Glomerular endothelial cell (primary cell): ENCODE measurements around a stretch of chr18.

GRCh38 chr18:48621037-48621667, 82.3 kb downstream of the CTIF start:
- RAMPAGE, long total RNA: no peak

DNA sequence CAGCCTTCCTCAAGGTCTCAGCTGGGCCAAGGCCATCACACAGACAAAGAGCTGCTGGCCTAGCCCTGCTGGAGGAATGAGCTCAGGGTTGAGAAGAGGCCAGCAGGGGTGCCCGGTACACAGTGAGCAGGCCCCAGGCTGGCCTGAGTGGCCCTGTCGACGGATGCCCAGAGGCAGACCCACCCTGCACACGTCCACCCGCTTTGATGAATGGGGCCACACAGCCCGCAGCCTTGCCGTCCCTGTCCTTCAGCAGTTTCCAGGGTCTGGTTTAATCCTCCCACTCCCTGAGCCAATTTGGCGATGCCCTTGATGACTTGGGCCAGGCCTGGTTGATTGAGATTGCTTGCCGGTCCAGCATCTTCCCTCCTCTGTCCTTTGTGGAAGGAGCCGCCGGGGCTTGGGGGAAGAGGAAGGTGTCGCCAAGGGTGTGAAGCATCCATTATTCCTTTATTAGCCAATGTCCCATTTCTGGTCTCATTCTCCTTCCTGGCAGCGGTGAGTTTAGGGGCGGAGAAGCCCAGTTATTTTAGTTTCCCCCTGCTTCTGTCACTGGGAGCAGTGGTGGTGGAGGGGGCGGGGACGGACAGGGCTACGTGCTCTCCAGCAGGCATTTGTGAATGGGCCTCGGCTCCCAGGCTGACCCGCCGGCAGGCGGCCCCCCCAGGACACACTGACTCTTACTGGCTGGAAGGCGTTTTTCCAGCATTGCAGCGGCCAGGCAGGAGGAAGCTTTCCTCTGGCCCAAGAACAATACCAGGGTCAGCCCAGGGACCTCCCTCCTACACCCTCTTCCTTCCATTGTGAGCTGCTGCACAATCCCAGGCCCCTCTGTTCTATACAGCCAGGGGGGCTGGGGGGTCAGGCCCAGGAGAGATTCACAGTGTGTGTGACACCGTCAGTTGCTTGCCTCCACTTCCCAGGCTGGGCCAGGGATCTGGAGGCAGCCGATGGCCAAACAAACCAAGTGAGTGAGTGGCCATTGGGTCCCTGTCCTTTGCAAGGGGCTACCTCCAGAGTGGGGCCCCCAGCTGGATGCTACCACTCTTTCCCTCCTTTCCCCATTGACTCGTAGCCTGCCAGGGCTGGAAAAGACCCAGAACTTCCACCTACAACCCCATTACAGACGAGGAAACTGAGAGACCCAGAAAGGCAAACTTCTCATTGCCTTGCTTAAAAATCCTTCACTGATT, 141.9 kb downstream of the CTIF start:
- RAMPAGE, long total RNA: no peak

GRCh38 chr18:48695720-48696251, 157.0 kb downstream of the CTIF start:
- RAMPAGE, long total RNA: no peak

DNA sequence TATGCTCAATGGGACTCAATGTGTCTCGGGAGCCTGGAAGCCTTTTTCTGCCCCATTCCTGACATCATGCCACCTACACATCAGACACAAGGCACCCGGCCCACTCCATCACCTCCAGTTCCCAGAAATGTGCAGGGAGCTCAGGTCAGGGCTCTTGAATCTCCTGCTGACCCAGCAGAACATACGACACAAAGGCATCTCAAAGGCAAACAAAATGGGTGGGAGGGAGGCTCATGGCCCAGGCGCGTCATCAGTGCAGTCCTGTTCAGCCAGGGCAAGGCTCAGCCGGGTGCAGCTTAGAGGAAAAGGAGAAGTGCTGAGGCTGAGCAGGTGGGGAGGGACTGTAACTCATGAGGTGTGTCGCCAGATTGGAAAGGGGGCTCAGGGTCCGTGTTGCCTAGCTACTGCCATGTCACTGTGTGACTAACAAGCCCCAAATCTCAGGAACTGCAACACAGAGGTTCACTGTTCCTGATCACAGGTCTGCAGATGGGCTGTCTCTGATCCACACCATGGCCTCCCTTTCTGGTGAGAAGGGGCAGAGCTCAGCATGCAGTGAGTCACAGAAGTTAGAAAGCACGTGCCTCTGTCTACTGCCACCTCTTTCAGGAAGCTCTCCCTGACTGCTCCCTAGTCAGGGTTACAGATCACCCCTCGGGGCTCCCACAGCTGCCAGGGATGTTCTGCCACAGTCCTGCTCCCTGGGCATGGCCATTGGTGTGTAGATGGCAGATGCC, 81.8 kb downstream of the SMAD7 start:
- RAMPAGE, long total RNA: no peak

- RAMPAGE, long total RNA: no peak
Observed at GRCh38 chr18:48993892-48994674, 43.3 kb upstream of the SMAD7 start.

DNA sequence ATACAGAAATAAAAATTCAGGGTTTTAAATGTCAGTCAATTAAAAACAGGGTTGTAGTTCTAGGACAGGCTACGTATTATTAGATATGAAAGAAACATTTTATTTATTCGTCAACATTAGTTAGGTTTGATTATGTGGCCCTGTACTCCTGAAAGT, 272 bp upstream of the RPL17 start:
- RAMPAGE, long total RNA: no peak

GRCh38 chr18:49638243-49638952, 76.5 kb downstream of the LIPG start:
- RAMPAGE, long total RNA: no peak

- RAMPAGE, long total RNA: no peak
Observed at GRCh38 chr18:49833739-49834106, 20.4 kb upstream of the ACAA2 start.

GRCh38 chr18:49875560-49876210, 62.4 kb upstream of the ACAA2 start:
- RAMPAGE, long total RNA: no peak

DNA sequence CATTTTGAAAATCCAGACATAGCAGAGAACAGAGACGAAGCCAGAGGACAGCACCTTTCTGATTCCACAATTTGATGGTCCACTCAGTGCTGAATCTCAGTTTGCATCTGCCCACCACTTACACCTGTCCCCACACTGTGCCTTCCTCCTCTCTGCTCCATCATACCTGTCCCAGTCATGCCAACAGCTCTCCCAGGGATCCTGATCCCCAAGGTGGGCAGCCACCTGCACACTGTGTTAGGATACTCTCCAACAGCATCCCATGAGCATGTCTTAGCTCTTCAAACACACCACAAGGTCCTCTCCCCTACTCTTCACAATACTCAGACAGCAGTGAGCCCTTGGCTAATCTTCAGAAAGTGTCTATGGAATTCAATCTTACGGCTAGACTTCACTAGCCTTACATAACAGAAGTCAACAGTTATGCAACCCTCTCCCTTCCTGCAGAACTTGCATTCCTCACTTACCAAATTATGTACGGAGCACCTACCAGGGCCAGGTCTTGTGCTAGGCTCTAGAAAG, 79.9 kb downstream of the MYO5B start:
- RAMPAGE, long total RNA: no peak

- RAMPAGE, long total RNA: no peak
Observed at GRCh38 chr18:50128434-50129400, 66.2 kb downstream of the MYO5B start.

DNA sequence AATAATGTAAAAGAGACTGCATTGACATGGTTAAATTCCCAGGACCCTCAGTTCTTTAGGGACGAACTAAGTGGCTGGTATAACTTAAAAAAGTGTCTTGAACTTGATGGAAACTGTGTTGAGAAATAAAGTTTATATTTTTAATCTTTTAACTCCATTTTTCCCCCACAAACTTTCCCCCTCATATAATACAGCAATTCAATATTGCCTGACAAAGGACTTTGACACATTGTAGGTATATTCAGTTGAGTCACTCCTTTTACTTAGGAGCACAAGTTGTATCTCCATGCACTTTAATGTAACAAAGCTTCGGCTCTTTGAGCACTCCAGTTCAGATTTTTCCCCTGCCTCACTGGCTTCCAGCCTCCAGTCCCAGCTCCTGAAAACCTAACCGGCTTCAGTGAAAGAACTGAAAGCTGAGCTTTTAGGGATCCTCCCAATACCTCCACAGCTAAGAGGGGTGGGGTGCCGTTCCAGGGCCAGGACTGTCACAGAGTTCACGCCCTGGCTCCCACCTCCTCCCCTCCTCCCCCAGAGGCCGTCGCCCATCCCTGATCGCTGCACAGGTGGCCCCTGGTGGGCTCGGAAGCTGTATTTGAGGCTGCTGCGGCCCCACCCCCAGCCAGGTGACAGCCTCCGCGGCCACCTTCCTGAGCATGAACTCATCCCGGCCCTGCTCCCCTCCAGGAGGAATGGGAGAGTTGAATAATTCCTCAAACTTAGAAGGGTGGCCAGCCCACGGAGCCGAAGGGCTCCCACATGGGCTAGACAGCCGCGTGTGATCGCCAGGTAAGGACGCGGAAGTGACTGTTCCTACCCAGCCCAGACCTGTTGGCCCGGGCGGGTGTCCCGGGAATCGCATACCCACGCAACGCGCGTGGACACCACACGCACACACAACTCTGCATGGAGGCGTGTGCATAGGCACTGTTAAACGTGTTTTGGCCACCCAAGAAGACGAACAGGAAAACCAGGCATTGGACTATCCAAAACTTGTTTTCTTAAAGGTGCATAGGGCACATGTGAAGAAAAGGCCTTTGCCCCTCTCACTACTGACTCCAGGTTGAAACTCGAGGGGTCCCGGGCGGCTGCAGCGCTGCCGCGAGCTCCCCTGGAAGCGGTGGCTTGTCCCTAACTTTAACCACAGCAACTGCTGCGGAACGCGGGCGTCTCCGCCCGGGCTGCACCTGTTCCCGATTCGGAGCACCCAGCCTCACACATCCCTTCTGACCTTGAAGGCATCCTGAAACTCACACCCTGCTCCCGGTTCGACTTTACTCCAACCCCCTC, 1.7 kb downstream of the MYO5B start:
- RAMPAGE, long total RNA: no peak

GRCh38 chr18:50194048-50194505, 870 bp downstream of the MYO5B start:
- RAMPAGE, long total RNA: no peak

GRCh38 chr18:50269095-50269973, 3.0 kb upstream of the CFAP53 start:
- RAMPAGE, long total RNA: no peak

- RAMPAGE, long total RNA: no peak
Observed at GRCh38 chr18:50278982-50279582, 2.2 kb downstream of the MBD1 start.

DNA sequence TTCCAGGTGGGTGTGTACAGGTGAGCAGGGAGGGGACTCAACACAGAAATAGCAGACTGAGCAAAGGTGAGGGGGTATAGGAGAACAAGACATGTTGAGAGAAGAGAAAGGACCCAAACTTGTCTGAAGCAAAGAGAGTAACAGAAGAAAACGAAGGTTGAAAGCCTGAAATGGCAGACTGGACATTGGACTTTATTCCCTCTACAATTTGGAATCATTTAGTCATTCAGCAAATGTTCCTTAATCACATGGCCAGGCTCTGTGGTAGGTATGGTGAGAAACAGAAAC, 23.3 kb downstream of the MRO start:
- RAMPAGE, long total RNA: no peak

- RAMPAGE, long total RNA: no peak
Observed at GRCh38 chr18:50797067-50798141, 22.4 kb downstream of the MRO start.

DNA sequence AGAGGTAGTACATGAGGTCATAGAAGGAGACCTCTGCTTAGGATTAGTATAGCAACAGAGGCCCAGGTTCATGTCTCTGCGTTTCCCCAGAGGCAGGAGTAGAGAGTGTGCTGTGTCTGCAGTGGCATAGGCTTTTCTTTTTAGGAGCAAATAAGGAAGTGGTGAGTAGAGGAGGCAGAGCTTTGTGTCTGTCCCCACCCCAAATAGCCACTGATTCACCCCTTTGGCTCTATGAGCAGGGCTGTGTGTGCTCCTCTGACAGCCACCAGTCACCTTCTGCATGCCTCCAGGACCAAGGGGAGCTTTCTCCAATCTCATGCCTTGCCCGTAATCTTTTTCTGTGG, 23.6 kb upstream of the ELAC1 start:
- RAMPAGE, long total RNA: no peak

- RAMPAGE, long total RNA: no peak
Observed at GRCh38 chr18:51037767-51038516, 7.9 kb downstream of the SMAD4 start.

- RAMPAGE, long total RNA: no peak
Observed at GRCh38 chr18:51054423-51055026, 24.5 kb downstream of the SMAD4 start.